Bronchial epithelial cell (primary cell): Measurements from ENCODE around the gene TMEM260.

- RRBS, 2 experiments: under 1 to 1% methylated on average over 27 of the region's 62 CpGs
Observed at GRCh38 chr14:55129444-55130514, 727 bp downstream of the LGALS3 start.

GRCh38 chr14:55330211-55330556, 59.0 kb downstream of the FBXO34 start:
- RRBS, 2 experiments: no CpG with 5 or more reads among the region's 4 CpGs

DNA sequence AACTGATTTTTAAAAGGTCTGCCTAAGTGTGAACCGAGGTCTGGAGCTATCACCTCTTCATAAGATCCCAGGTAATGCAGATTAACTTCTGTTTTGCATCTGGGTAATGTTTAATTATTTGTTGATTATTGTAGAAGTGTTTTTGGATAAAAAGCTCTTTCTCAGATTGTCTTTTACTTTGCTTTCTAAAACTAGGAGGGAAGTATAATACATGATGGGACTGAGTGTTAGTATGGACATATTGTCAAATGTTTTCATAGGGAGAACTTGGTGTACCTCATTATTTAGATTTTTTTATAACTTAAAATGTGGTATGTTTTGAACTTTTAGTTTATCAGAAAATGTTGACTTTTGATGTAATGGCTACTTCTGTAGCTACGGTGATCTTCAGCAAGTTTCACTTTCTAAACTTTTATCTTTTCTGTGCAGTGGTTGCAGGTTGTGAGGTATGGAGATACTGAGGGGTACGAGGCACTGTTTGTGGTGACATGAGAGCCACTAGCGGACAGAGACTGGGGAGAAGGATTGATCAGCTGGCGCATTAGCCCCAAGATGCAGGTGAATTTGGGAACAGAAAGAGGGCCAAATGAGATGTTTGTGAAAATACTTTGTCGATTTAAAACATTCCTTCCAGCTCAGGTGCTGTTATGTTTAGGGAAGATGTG, 61.3 kb downstream of the FBXO34 start:
- RRBS, 2 experiments: no CpG with 5 or more reads among the region's 6 CpGs

DNA sequence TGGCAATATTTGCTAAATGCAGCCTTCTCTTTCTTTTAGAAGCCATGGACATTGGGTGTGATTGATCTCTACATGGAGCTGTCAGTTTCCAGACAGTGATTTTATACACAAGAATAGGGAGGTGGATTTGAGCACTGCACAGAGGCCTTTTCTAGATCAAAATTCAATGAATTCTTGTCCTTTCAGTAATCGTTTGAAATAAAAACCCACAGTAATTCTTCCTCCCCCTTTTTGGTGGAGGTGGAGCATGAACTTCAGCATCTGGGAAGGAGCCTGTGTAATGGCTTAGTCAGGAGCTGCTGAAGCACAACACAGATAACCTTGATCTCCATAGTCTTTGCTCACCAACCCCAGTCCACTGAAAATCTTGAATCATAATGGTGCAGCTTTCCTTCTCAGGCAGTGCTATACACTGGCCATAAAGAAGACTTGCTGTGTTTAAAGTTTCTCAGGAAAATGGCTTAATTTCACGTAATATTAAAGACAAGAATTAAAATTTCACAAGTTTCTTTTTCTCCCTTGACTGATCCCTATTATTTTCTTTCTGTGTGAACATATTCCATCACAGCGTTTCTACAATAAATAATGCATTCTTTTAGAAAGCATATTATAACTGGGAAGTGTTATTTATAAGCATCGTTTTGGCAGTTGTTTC, 6.5 kb upstream of the TBPL2 start:
- RRBS, 2 experiments: no CpG with 5 or more reads among the region's 4 CpGs

GRCh38 chr14:55618991-55619558, 39.1 kb downstream of the KTN1 start:
- RRBS, 2 experiments: no CpG with 5 or more reads among the region's 7 CpGs

- RRBS, 2 experiments: no CpG with 5 or more reads among the region's 6 CpGs
Observed at GRCh38 chr14:55627625-55628358, 47.8 kb downstream of the KTN1 start.

DNA sequence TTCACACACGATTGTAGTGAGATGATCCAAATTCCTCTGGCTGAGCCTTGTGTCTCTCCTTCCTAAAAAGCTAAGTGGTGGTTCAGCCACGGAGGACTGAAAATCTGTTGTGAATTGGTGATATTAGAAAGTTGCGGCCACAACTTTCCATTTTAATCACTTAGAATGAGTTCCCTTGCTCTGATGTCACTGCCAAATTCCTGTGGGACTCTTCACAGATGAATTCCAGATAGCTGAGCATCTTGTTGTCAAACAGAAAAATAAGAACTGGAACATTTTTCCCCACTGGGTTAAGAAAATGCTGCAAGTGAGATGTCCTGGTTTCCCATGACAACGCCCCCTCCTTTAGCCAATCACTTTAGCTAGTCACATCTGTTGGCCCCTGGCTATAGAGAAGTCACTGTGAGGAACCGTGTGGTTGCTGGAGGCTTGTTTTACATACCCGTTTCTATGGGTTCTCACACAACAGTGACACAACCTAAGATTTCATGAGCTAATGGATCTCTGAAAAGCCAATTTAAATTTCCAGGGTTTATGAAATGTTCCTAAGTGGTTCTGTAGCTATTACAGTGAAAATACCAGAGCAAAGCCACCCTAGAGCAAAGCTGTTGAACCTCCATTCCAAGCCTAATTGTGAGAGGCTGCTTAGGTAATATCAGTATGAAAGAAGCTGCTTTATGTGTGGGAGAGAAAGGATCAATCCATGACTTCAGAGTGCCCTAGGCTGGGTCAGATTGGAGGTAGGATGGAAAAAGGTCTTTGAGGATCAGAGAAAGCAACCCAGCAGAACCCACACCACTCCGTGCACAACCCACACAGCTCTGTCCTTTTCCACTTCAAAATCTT, 136.0 kb downstream of the KTN1 start:
- RRBS, 2 experiments: no CpG with 5 or more reads among the region's 7 CpGs

GRCh38 chr14:56124440-56125165, 6.4 kb downstream of the PELI2 start:
- RRBS, 2 experiments: no CpG with 5 or more reads among the region's 6 CpGs

DNA sequence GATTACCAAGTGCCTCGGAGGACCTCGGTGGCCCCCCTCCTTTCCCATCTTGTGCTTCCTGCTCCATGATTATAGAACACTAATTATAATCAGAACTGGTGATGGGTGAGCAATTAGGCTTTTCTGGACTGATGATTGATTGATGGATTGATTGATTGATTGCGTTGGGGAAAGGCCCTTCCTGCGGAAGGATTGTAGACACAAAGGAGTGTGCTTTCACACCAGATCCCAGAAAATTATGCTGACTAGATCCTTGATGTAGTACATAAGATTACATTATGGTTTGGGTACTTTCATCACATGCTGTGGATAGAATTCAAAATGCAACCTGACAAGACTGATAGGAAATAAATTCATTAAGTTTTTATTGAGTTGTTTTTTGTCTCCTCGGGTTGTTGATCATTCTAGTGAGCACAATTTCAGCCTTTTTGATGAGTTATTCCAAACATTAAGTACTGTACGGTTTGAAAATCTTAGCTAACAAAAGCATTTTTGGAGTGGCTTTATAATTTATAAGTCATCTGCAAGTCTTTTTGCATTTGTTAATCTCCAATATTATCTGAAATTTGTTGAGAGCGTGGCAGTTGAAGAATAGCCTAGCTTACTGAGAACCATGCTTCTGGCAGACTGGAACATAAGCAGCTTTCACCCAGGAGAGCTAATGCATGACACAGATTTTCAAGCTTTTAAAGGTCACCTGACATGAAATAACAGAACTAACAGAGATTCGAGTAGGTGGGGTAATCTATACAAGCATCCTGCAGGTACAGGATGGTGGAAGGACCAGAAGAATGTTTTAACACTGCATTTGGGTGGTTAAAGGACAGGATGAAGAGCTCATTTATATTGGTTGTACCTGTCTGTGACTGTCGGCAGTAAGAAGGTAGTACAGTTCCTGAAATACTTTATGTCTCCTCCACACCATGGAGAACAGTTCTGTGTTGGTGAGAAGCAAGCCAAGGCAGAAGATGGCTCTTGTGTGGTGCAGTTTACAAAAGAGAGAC, 8.7 kb downstream of the PELI2 start:
- RRBS, 2 experiments: no CpG with 5 or more reads among the region's 9 CpGs

- RRBS, 2 experiments: no CpG with 5 or more reads among the region's 3 CpGs
Observed at GRCh38 chr14:56181918-56182260, 63.7 kb downstream of the PELI2 start.

GRCh38 chr14:56310692-56311126, 192.5 kb downstream of the PELI2 start:
- RRBS, 2 experiments: no CpG with 5 or more reads among the region's 10 CpGs

GRCh38 chr14:56579085-56580404, at the start of gene TMEM260:
TSS of gene TMEM260 (plus strand) at chr14:56579798.
- RRBS, 2 experiments: 1% methylated on average over 21 to 27 of the region's 69 CpGs

GRCh38 chr14:56637394-56638112, 58.0 kb downstream of the TMEM260 start:
- RRBS, 2 experiments: no CpG with 5 or more reads among the region's 5 CpGs

DNA sequence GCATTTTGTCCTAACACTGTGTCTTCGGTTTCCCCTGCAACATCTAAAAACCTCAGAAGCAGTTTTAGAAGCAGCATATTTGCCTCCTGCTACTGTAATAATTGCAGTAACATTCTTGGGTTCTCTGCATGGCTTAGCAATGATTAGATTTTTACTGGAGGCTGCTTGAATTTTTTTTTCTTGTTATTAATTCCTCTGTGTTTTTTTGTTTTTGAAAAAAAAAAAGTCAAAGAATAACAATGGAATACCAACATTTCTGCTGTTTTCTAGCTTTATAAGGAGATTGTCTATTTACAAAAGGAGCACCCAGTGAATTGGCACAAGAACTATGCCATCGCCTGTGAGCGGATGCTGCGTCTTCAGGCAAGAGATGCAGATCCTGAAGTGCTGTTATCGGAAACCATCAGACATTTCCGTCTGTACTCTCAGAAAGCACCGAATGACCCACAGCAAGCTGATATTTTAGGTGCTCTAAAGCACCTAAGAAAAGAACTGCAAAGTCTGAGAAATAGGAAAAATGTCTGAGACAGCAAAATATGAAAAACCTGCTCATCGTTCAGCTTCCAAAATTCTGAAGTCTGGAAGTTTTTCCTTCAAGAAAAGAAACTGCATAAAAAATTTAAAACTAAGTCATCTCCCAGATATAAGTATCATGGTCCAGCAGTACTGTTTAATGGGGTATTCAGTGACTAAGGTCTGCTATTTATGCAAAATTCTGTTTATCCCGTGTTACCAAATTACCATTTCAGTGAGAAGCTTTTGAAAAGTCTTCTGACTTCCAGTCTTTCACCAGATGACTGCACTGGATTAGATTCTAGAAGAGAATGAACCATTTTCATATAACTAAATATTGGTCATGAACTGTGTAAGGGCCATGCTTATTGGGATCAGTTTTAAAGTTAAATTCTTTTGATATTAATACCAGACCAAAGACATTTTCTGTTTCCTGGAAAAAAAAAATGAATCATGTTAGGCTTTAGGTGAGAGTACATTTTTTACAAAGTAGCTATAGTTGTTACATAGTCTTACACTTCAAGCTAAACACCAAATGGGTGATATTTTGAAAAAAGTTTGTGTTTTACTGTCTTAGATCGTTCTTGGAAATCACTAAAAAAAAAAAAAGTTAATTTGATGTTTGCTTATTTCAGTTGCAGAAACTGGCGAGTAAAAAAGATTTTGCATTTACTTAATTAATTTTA, 67.8 kb downstream of the TMEM260 start:
- RRBS, 2 experiments: no CpG with 5 or more reads among the region's 11 CpGs

DNA sequence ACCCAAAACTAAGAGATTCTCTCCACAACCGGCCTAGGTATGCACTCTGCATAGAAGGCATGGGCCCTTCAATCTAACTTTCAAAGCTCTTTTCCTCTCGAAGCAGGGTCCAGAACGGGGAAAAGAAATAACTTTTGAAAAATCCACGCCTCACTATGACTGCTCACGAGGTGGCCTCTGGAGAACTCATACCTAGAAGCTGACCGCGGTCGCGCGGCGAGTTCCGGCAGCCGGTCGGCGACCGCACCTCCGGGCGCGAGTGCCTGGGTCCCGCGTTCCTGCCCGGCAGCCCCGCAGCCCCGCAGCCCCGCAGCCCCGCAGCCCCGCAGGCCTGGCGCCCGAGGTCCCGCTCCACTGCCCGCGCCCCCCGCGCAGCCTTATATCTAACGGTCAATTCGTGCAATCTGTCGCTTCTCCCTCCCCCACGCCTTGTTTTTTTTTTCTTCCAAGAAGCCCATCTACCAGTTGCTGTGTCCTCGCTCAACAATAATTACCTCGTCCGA, 2.5 kb downstream of the OTX2 start:
- RRBS, 2 experiments: no CpG with 5 or more reads among the region's 41 CpGs

GRCh38 chr14:57389400-57390128, 822 bp upstream of the NAA30 start:
- RRBS, 2 experiments: no CpG with 5 or more reads among the region's 18 CpGs

DNA sequence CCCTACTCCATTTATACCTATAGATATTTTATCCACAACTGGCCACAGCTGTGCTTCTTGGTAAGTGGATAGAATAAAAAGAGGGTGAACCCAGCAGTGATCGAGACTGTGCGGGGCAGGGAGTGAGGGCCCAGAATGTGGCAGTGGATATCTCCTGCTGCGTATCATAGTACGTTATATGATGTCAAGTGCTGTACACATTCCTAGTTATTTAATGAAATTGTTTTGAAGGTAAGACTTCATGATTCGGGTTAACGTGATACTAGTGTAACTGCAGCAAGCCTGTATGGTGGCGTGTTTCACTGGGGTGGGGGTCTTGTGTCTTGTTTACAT, 1.2 kb downstream of the NAA30 start:
- RRBS, 2 experiments: no CpG with 5 or more reads among the region's 7 CpGs

- RRBS, 2 experiments: no CpG with 5 or more reads among the region's 2 CpGs
Observed at GRCh38 chr14:57702657-57702856, 163.3 kb downstream of the SLC35F4 start.

GRCh38 chr14:58243664-58244208, 907 bp upstream of the PSMA3 start:
- RRBS, 2 experiments: no CpG with 5 or more reads among the region's 4 CpGs

GRCh38 chr14:58299742-58300385, 1.5 kb downstream of the ARID4A start:
- RRBS, 2 experiments: no CpG with 5 or more reads among the region's 15 CpGs